Skin of body (tissue), 2 donors: Measurements from ENCODE around the genes EPHB4, MUC3A and ZNHIT1.

GRCh38 chr7:100675157-100675365 lies 1.5 kb downstream of the GNB2 start:
- RAMPAGE, long total RNA: no peak

- RAMPAGE, long total RNA: no peak
These were observed at the start of gene EPHB4 for GRCh38 chr7:100827333-100828341. Gene EPHB4 (minus strand): TSS chr7:100827523.

- RAMPAGE, long total RNA: no peak
These were observed 2.1 kb upstream of the ACHE start for GRCh38 chr7:100897634-100898371.

DNA sequence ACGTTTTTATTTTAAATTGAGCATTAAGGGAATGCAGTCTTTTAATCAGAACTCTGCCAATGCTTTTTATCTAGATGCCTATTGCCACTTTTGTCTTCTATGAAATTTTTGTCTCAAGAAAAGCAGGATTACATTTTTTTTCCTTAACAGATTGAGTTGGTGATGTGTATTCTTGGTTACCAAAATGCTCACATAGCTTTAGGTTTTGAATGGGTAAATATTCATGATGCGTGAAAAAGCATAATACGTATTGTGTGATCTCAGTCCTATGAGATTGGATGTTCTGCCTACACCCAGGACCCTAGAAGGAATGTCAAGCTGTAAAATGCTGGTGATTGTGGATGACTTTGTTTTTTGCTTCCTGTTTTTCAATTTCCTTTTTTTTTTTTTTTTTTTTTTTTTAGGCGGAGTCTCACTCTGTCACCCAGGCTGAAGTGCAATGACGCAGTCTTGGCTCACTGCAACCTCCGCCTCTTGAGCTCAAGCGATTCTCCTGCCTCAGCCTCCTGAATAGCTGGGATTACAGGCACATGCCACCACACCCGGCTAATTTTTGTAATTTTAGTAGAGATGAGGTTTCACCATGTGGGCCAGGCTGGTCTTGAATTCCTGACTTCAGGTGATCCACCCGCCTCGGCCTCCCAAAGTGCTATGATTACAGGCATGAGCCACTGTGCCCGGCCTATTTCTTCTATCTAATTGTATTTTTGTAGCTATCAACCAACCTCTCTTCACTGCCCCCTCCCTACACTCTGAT lies 14.7 kb upstream of the ACHE start:
- RAMPAGE, long total RNA: no peak

DNA sequence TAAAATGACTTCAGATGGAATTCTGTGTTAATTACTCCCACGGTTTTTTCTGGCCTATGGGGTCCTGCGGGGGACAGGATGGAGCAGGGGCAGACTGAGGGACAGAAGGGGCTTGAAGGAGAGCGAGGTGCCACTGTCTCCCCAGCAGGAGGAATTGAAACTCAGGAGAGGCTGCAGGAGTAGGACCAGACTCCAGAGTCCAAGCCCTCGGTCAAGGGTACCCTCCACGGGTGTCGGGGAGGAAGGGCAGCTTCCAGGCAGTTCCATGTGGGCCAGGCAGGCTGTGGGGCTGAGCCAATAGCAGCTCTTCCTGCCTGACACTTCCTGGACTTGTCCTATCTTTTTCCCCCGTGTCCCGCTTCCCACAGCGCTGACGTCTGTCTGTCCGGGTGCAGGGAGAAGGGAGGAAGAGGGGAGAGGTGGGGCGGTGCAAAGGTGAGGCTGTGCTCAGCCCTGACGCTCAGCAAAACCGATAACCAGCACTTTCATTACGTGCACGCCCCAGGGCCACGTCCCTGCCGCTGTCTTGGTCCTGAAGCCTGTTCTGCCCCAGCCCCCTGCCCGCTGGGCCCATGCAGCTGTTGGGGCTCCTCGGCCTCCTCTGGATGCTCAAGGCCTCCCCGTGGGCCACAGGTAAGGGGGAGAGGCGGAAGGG lies at the start of gene MUC3A:
MUC3A (plus strand) TSS at position 482 of the 655 bp plus-strand sequence.
- RAMPAGE, long total RNA: no peak

GRCh38 chr7:100951109-100952256 lies 2.1 kb downstream of the MUC3A start:
- RAMPAGE, long total RNA: no peak

DNA sequence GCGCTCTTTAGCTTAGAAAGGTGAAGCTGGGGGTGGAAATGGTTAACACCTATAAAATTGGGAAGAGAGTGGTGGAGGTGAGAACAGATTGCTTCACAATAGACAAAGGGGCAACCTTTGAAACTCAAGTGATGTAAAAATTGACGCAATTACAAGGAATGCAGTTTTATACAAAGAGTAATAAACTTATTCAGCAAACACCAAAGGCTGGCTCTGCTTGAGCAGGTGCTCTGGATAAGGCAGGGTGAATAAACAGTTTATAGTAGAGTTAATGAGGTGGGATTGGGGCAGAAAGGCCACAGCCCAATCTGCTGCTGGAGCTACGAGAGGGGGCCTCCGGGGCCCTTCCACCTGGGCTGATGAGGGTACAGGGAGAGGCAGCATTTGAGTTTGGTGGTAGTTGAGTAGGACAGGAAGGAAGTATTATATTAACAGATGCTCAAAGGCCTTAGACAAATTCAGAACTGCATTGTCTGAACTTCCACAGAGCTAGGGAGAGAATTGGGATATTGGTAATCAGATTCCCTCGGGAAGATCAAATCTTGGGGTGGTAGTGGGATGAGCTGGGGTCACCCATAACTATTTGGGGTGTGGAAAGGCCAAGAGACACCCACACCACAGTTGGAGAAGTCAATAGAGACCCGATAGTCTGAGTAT lies 6.1 kb downstream of the MUC12 start:
- RAMPAGE, long total RNA: no peak

- RAMPAGE, long total RNA: no peak
These were observed 18.9 kb downstream of the TRIM56 start for GRCh38 chr7:101104173-101104625.

GRCh38 chr7:101138952-101139378 lies 12.1 kb downstream of the SERPINE1 start:
- RAMPAGE, long total RNA: no peak

DNA sequence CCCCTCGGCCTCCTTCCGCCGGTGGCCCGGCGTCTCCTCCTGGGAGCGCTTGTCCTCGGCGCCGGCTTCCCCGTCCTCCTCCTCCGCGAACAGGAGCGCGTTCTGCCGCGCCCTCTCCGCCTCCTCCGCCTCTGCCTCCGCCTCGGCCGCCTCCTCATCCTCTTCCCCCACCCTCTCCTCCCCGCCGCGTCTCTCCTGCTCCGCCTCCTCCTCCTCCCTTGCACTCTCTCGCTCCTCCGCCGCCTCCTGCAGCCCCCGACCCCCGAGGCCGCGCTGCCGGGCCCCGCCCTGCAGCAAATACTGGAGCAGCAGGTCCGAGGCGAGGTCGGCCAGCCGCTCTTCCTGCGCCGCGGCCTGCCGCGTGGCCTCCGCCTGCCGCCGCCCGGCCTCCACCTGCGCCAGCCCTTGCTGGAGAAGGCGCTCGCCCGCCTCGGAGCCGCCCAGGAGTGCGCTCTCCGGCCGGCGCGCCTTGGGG lies 1.8 kb downstream of the VGF start:
- RAMPAGE, long total RNA: no peak

DNA sequence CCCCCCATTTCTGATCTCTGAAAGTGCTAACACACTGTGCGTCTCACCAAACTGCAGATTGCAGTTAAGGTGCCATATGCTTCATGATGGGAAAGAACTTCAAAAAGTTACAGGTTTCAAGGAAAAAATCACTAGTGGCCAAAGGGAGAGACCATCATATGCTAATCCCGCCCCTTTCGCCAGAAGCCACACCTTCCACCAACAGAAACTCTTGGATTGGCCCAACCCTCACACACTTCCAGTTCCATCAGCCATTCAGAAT lies 2.2 kb upstream of the NAT16 start:
- RAMPAGE, long total RNA: no peak

- RAMPAGE, long total RNA: no peak
These were observed 1.2 kb upstream of the MOGAT3 start for GRCh38 chr7:101201670-101202719.

GRCh38 chr7:101216692-101217158 lies 656 bp downstream of the PLOD3 start:
- RAMPAGE, long total RNA: no peak

DNA sequence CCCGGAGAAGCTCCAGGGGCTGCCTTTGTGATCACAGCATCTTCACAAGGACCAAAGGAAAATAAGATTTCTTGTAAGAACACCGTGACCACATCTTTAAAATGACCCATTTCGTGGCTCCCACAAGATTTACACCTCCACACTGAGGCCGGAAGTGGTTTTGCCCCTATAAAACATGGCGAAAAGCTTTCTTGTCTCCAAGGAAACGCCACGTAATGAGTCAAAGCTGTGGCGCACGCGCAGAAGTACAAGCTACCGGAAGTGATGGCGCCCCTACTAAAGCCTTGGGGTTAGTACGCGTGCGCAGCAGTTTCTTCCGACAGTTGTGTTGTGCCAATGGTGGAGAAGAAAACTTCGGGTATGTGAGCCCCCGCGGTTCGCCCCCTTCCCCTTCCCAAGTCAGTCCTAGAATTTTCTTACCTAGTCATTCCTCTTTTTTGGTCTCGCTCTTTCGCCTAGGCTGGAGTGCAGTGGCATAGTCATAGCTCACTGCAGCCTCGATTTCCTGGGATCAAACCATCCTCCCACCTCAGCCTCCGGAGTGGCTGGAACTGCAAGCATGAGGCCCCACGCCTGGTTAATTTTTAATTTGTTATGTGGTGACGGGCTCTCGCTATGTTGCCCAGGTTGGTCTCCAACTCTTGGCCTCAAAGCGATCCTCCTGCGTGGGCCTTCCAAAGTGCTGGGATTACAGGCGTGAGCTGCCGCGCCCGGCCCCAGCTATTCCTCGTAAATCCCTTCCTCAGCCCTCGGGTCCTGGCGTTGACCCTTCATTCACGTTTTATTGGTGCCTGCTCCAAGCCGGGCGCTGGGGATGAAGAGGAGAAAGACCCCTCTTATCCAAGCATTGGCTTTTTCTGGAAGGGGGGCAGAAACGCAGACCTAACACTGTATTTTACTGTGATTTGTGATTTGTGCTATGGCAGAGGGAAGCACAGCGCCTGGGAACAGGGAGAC lies at the start of gene ZNHIT1:
ZNHIT1 (plus strand) TSS at position 306 of the 957 bp plus-strand sequence.
- RAMPAGE, long total RNA: start-site peak on the plus strand centred at position 320 of the sequence, 28 bp wide, 302 and 81 reads in 2 replicates

DNA sequence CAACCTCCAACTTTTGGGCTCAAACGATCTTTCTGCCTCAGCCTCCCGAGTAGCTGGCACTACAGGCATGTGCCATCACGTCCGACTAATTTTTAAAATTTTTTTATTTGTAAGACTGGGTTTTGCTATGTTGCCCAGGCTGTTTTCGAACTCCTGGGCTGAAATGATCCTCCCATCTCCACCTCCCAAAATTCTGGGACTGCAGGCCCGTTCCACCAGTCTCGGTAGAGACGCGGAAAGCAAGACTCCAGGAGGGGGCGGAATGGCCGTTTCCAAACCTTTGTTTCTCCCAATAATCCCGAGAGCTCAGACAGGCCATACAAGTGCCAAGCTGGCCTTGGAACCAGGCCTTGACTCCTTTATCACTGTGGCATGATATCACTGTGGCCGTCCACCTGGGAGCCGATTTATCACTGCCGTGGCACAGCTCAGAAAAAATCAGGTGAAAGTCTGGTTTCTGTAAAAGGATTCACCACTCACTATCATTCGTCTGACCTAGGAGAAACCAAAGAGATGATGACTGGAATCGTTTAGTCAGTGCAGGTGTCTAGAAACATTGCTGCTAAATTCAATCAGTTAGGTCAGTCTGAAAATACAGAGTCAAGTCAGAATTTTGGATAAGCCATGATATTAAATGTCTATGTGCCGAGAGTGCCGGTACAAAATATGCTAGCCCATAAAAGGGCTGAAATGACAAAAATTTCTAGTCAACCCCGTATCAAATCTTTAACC lies 565 bp upstream of the IFT22 start:
- RAMPAGE, long total RNA: no peak

- RAMPAGE, long total RNA: no peak
These were observed 76.3 kb upstream of the CUX1 start for GRCh38 chr7:101740961-101741720.

DNA sequence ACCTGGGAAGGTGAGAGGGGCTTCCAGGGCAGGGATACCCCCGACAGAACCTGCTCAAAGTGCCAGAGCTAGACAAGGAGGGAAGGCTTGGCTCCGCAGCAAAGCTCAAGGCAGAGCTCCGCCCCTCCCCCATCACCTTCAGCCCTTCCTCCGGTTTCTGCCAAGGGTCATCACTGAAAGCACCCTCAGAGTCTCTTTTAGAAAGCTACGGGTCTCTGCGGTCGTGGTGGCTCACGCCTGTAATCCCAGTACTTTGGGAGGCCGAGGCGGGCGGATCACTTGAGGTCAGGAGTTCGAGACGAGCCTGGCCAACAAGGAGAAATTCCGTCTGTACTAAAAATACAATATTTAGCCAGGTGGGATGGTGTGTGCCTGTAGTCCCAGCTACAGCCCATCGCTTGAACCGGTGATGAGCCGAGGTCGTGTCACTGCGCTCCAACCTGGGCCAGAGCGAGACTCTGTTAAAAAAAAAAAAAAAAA lies 73.3 kb upstream of the CUX1 start:
- RAMPAGE, long total RNA: no peak

DNA sequence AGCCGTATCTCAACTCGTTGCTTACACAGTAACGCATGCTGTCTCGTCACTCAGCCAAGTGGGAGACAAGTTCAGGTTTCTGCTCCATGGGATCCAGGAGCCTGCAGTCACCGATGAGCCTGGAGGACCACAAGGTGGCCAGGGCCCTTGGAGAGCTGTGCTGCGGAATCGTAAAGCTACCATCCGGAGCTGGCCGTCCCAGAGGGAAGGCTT lies 7.8 kb downstream of the CUX1 start:
- RAMPAGE, long total RNA: no peak

DNA sequence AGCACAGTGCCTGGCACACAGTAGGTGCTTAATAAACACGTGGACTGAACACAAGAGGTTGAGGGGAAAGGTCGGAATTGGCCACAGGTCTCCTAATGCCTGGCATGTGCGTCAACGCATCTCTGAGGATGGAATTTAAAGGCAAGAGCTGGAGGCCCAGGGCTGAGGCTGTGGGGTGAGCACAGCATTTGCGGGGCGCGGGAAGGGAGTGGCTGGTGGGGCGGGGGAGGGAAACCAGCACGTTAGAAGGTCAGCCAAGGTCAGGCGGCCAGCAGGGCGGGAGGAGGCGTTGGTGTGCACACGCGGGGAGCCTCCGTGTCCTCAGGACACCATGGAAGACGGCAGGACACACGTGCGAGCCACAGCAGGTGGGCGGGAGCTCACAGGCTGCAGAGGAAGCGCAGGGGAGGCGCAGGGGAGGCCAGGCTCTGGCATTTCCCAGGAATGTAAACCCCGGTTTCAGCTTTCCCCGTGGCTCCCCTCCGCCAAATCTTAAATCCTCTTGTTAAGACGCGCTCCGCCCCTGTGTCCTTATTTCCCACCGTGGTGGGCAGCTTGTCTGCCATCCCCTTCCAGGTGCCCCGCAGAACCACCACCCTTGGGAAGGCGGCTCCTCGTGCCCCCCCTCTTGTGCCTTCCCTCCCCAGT lies 52.0 kb downstream of the CUX1 start:
- RAMPAGE, long total RNA: no peak

GRCh38 chr7:101875310-101875758 lies 57.9 kb downstream of the CUX1 start:
- RAMPAGE, long total RNA: no peak